Trachea (tissue), 1 donor: ENCODE results near the gene RPS19BP1.

DNA sequence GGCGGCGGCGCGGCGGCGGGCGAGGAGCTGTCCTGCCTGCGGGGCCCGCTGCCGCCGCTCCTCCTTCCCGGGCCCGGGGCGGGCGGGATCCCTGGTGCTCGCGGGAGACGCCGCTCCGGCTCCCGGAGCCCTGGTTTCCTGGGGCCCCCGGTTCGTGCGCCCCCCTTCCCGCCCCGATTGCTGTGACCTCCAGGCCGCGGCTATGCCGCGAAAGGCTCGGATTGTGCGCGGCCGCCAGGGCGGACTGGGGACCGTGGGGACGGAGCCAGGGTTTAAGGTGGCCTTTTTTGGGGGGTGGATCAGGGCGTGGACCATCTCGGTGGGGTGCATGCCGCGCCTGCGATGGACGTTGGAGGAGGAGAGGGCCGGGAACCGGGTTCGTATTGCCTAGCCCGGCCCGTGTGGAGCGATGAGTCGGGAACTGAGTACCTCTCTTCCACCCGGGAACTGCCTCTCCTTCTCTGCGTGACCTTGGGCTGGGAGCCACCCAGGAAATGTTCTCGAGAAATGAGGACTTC, 481 bp downstream of the SYNGR1 start:
- PRO-cap = no peak

- PRO-cap = no peak
These were observed 1.6 kb downstream of the TAB1 start for GRCh38 chr22:39401113-39401600.

DNA sequence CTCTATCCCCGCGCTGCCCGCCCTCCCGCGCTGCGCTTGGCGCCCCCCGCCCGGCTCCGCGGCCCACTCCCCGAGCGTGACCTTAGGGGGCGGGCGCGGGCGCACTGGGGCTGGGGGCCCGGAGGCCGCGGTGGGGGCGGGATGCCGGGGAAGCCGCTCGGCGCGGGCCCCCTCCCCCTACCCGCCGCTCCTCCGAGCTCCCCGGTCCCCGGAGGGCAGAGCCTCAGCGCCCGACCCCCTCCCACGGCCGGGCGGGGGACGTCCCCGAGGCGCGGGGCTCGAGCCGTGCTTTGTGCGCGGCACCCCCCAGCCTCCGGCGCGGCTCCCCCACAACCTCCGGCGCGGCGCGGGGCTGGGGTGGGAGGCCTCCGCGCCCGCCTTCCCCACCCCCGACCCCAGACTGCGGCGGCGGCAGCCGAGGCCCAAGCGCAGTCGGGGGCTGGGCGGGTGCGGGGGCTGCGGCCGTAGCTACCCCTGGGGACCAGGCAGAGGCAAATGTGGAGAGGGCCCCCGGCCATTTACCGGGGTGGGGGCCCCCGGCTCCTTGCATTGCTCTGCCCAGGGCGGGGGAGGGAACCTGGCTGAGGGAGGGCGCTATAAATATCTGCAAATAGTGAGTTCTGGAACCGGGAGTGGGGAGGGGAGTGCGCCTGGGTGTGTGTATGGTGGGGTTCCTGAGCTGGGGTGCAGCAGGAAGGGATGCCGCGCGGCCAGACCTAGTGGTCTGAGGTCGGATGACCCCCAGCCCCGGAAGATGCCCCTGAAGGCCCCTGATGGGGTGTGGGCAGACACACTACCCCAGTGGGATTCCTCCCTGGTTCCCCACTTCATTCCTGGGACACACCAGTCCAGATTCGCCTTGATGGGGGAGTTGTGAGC, 1.0 kb downstream of the MGAT3 start:
- PRO-cap = bidirectional peak, plus-strand start at position 682 of the sequence, minus-strand start at position 556 of the sequence

DNA sequence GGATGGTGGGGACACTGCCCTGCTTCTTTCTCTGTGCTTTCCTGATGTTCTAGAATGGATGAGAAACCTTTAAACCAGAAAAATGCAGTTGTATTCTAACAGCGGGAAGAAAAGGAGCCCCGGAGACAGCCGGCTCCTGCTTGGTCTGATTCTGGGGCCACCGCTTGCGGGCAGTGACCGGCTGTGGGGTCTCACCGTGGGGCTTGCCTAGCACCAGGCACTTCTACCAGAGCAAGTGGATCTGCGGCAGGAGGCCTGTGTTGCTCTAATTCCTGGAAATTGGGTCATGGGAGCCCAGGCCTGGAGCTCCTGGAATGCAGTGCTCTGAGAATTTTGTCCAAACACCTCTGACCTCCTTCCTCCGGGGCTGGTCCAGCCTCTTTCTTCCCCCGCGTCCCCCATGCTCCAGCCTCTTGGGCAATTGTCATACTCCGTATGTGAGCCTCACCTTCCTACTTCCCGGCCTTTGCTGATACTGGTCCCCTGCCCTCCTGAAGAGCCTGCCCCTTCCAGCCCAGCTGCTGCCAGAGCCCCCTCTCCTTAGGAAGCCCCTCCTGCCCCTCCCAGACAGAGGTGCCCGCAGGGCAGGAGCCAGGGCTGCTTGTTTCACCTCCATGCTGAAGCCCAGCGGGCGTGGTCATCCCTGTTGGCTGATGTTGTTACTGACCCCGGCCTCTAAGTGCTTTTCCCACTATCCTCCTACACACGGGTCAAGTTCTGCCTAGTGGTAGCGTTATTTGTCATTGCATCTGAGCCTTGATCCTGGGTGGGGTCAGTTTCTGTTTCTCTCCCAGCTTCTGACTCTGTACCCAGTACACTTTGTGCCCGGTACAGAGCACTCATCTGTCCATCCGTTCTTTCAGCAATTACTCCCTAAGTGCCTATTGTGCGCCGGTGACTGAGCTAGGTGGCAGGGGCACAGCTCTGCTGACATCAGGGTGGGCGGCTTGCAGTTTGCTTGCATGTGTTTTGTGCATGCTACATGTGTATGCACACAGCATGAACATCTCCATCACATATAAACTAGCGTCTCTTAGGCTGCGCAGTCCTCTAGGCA, 9.6 kb downstream of the MGAT3 start:
- PRO-cap = no peak

DNA sequence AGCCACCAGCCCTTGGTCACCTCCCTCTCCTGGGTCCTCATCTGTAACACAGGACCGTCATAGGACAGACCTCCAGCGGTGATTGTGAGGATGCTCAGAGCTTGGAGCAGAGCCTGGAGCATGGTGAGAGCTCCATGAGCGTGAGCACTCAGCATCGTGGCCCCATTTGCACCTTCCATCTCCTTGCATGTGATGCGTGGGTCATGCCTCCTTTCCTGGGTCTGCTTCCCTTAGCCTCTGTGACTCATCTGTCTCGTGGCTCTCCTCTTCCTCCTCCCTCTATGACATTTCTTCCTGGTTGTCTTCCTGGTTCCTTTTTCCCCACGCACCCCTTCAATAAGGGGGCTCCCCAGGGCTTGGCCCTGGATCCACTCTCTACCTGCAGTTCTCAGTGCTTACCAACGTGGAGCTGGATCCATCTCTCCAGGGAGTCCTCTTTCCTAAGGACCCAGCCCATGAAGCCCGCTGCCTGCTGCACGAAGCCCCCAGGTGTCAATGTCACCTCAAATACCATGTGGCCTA, 7.3 kb upstream of the MIEF1 start:
- PRO-cap = no peak

- PRO-cap = no peak
These were observed 4.9 kb downstream of the RPS19BP1 start for GRCh38 chr22:39527480-39528214.

DNA sequence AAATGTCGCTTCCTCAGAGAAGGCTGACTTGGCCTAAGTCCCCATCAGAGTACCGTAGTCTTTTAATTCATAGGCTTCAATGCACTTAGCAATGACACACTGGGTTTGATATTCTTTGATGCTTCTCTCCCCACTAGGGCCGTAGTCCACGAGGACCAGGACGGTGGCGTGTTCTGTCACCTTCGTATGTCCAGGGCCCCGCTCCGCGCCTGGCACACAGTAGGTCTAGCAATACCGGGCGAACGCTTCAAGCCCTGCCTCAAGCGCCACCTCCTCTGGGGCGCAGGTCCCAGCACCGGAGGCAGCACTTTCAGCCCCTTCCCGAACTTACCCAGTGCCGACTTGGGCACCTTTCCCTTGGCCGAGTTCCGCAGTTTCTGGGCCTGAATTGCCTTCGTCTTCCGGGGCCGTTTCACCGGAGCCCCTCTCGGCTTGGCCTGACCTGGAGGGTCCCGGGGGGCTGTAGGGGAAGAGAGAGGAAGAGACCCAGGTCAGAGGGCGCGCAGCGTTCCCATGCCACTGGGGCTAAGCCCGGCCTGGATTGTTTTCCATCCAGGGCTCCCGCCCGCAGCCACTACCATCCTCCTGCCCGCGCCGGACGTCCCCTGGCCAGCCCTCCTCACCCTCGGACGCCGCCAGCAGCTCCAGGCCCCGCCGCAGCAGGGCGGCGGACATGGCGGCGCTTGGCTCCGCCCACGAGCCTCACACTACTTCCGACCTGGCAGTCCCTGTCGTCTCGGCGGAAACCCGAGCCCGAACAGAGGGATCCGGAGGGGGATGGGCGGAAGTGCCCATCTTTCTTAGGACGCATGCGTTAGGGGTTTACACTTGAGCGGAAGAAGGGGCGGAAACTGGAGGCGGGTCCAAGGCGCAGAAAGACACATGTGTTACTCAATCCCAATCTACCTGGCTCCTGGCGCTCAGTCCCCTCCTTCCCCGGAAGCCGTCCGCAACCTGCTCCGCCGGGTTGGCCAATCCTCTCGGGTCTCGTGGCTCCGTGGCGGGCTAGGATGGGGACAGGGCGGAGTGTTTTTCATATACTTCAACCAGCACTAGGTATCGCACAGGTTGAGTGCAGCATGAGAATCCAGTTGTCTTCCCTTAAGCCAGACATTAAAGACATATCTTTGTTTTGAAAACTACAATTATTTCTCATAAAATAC, at the start of gene RPS19BP1:
TSS of gene RPS19BP1 (minus strand) at position 685 of the 1,163 bp plus-strand sequence.
- PRO-cap = bidirectional peak, plus-strand start at position 923 of the sequence, minus-strand start at position 709 of the sequence

DNA sequence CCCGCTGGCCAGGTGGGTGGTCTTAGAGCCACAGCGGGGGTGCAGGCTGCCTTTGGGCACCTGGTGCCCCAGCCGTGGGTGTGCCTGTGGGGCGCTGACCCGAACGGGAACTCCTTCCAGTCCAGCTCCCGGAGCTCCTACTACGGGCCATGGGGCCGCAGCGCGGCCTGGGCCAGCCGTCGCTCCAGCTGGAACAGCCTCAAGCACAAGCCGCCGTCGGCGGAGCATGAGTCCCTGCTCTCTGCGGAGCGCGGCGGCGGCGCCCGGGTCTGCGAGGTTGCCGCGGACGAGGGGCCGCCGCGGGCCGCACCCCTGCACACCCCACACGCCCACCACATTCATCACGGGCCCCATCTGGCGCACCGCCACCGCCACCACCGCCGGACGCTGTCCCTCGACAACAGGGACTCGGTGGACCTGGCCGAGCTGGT, 91.3 kb downstream of the CACNA1I start:
- PRO-cap = no peak

- PRO-cap = no peak
These were observed 156.9 kb downstream of the CACNA1I start for GRCh38 chr22:39727405-39727882.

- PRO-cap = no peak
These were observed 7.9 kb downstream of the GRAP2 start for GRCh38 chr22:39908689-39909301.

- PRO-cap = no peak
These were observed 592 bp upstream of the TMA7B start for GRCh38 chr22:39959568-39960041.

DNA sequence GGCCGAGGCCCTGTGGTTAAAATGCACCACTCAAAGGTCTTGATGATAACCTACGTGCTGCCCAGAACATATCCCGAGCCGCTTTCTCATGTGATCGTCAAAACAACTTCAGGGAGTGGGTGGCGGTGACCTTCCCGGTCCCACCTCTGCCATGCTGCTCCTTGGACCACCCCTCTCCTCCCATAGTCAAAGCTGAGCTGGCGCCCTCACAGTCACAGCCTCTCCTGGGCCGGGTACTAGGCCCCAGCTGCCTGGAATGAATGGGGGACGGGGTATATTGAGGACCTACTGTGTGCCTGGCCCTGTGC, 1.0 kb downstream of the FAM83F start:
- PRO-cap = no peak

DNA sequence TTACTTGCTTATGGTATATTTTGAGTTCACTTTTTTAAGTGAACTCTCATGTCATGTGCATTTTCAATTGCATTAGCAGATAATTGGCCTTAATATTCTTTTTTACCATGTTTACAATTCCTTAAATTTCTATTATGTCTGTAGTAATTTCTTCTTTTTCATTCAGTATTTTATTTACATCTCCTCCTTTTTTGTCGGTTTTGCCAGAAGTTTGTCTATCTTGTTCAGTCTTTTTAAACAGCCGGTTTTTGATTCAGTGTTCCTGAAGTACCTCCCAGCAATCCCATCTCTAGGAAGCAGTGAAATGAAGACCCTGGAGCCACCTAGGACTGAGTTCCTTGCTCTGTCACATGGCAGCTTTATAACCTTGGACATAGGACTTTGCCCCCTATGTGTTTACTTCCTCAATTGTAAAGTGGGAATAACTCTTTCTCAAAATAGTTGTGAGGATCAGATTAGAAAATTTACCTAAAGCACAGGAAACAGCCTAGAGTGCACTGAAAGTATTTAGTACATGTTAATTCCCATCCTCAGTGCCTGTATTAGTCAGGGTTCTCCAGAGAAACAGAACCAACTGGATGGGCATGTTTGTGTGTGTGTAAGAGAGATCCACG, 19.8 kb downstream of the FAM83F start:
- PRO-cap = no peak

GRCh38 chr22:40043832-40044246, 49.1 kb downstream of the FAM83F start:
- PRO-cap = bidirectional peak, plus-strand start at chr22:40044341, minus-strand start at chr22:40044138

- PRO-cap = no peak
These were observed 8.0 kb downstream of the TNRC6B start for GRCh38 chr22:40185507-40186294.

- PRO-cap = no peak
These were observed 15.7 kb downstream of the TNRC6B start for GRCh38 chr22:40193022-40194166.

GRCh38 chr22:40197950-40198566, 20.3 kb downstream of the TNRC6B start:
- PRO-cap = no peak

DNA sequence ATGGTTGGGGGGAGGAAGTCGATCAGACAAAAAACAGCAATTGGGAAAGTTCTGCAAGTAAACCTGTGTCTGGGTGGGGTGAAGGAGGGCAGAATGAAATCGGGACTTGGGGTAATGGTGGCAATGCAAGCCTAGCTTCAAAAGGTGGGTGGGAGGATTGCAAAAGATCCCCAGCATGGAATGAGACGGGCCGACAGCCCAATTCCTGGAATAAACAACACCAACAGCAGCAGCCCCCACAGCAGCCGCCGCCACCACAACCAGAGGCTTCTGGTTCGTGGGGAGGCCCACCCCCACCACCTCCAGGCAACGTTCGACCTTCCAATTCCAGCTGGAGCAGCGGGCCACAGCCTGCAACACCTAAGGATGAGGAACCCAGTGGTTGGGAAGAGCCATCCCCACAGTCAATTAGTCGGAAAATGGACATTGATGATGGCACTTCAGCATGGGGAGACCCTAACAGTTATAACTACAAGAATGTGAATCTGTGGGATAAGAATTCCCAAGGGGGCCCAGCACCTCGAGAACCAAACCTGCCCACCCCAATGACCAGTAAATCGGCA, 79.7 kb upstream of the ADSL start:
- PRO-cap = no peak

DNA sequence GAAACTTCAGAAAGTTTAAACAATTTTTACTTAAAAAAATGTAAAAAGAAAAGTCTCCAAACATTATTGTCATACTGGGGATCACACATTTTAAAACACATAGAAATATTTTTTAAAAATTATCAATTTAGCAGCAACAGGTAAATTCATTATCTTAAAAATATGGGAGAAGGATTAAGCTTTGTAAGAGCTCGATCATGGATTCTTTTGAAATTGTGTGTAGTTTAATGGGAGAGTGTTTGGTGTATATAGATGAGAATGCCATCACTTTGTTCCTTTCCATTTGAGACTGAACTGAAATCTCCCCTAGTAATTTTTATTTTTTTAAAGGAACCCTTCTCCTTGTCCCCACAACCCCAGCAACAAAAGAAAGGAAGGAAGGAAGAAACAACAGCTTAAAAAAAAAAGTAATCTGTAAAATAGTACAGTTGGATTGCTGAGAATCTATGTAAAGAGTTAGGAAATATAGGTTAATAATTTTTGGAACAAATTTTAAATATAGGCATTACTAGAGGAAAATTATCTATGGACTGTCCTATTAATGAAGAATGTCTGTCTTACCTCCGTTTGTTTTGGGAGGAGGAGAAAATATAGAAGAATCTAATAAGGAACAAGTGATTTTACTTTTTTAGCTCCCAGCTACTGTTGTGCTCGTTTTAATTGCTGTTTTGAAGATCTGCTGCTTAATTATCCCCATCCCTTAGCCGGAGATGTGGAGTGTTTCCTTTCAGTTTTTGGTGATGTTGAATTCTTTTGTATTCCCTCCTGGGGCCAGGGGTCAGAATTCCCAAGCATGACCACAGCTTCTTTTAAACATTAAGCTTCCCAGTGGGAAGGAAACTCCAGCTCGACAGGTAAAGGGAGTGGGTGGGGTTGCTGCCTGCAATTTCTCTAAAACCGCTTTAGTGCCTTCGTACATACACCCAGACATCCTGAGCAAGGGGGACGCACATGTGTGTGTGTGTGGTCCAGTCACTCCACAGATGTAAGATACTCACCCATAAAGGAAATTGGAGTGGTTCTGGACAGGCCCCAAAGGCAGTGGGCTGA, 19.7 kb upstream of the ADSL start:
- PRO-cap = no peak

DNA sequence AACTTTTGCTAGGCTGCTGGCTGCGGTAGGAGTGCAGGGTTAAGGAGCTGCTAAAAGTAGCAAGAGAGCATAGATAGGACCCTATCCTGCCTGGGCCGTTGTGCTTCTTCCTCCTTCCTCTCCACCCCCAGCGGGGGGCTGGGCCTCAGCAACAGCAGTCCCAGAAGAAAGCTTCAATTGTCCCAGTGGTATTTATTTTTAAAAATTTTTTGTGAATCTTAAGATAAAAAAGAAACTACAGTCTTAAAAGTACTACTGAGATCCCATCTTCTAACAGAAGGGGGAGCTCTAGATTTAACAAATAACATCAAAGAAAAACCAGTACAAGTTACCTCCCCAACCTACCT, 66.4 kb downstream of the SGSM3 start:
- PRO-cap = no peak